Neutrophil (primary cell): ENCODE data around the gene PRDM16.

DNA sequence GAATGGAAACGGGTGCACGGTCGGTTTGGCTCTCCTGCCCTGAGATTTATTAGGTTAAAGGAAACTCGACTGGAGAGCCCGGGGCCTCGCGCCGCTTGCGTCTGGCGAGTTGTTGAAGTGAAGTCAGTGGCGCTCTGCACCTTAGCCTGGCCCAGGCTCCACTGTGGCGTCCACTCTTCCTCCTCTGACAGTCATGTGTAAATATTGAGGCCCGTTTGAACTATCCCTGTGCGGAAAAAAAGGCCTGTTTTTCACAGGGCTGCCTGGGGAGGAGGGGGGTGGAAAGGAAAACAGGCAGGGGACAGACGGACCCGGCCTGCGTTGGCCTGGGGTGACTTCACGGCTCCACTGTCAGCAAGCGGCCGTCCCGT is 60.0 kb downstream of the FAAP20 start:
- PRO-cap = no peak

DNA sequence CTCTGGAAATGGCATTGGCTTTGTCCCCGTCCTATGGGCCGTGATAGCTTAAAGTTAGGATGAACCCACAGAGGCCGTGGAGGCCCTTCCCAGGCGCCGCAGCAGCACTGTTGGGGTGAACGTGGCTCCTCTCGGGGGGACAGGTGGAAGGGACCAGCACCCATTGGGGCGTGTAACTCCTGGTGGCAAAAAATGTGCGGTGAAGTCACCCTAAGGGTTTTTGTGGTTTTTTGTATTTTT is 27.3 kb downstream of the FAAP20 start:
- PRO-cap = no peak

DNA sequence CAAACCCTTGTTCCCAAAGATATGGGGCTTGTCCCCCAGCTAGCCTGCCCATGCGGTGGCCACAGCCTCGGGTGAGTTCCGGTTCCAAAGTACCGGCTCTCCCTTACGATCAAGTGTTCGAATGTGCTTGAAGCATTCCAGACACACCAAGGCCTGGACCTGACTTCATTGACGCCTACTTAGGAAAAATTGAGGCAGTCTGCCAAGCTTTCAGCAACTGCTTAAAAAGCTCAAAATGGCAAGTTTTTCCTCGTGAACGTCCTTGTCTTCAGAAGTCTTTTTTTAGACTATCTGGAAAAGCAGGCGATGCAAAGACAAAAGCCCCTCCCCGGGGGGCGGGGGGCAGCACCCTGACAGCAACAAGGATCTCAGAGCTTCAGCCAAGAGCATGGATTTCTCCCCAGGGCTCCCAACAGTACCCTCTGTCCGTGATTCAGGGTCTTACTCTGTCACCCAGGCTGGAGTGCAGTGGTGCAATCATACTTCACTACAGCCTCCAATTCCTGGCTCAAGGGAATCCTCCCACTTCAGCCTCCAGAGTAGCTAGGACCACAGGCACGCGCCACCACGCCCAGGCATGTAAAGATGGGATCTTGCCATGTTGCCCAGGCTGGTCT is 2.3 kb downstream of the FAAP20 start:
- PRO-cap = no peak

DNA sequence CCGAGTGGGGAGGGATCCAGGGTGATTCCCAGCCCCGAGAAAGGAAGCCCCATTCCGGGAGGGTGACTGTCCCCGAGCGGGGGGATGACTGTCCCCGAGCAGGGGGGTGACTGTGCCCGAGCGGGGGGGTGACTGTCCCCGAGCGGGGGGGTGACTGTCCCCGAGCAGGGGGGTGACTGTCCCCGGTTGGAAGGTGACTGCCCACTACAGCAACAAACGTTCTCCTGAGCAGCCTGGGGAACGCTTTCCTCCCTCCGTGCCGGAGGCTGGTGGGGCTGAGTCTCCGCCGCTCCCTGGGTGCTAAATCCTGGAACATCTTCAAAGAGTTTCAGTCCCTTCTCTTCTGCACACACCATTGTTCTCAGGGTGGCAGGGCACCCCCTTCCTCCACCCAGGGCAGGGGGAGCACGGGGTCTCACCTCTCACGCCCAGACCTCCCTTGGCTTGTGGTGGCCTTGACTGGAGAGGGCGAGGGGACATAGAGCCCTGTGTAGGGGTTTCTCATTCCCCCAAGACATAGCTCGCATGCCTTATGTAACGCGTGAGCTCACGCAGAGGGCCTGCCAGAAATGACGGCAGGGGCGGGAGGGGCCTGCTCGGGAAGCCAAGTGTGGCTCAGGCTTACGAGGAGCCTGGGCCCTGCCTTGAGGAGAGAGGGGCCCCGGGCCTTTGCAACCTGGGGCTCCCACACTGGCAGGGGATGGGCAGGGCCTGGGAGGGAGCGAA is 14.3 kb upstream of the SKI start:
- PRO-cap = no peak

DNA sequence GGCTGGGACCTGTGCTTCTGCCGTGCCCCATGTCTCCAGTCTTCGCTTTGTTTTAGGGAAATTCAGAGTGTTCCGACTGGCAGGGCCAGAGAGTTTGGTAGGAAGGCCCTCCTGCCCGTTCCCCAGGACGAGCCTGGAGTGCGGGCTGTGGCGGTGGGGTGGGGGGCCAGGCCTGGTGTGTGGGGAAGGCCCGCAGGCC is 1.6 kb downstream of the SKI start:
- PRO-cap = no peak

- PRO-cap = no peak
These were observed 5.4 kb downstream of the SKI start for GRCh38 chr1:2233375-2234028.

DNA sequence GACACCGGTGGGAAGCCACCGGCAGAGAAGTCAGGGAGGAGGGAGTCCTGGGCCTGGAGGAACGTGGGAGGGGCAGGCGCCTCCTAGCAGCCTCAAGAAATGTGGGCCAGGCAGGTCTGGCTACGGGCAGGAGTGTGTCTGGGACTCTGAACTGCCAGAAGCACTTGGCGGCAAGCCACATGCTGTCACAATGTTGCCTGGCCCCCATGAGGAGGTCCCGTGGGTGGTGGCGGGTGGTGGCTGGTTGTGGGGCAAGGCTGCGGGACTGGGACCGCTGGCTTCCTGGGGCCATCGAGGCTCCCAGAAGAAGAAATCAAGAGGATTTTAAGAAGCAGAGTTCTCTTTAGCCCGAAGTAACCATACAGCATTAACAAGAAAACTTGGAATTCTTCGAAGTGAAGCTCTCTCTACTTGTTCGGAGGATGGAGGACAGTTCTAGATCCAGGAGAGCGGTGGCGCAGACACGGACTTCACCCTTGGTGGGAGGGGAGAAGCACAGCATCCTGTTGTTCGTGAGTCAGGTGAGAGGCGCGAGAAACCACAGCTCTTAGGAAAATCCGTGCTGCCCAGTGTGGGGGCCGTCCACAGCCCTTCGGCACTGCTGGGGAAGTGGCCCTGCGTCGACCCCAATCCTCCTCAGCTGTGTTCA is 12.3 kb downstream of the SKI start:
- PRO-cap = no peak

- PRO-cap = no peak
These were observed 15.2 kb downstream of the SKI start for GRCh38 chr1:2242942-2243998.

GRCh38 chr1:2252272-2253296 is 24.5 kb downstream of the SKI start:
- PRO-cap = no peak

DNA sequence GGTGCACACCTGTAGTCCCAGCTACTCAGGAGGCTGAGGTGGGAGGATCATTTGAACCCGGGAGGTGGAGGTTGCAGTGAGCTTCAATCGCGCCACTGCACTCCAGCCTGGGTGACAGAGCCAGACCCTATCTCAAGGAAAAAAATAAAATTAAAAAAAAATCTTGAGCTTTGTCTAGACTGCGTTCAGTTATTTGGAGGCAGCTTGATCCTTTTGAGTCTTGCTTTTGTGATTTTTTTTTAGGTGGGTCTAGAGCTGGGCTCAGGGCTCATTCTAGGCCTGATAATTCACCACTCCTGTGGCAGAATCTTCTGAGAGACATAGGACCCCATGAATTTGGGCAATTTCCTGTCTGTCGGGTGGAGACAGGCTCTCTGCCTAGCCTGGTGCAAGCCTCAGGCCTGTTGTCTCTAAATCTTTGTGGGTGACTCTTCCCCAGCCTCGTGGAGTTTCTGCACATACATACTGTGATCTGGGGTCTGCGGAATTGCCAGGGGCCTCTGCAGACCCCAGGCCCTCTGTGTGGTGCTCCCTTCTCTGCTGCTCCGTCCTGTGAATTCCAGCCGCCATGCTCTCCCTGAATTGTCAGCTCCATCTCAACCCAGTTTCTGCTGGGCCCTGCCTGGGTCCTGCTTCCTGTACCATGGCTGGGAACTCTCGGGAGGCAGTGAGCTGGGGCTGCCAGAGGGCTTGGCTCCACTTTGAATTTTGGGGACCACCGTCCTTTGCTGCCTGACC is 37.9 kb downstream of the SKI start:
- PRO-cap = no peak

GRCh38 chr1:2267259-2267823 is 39.2 kb downstream of the SKI start:
- PRO-cap = no peak

DNA sequence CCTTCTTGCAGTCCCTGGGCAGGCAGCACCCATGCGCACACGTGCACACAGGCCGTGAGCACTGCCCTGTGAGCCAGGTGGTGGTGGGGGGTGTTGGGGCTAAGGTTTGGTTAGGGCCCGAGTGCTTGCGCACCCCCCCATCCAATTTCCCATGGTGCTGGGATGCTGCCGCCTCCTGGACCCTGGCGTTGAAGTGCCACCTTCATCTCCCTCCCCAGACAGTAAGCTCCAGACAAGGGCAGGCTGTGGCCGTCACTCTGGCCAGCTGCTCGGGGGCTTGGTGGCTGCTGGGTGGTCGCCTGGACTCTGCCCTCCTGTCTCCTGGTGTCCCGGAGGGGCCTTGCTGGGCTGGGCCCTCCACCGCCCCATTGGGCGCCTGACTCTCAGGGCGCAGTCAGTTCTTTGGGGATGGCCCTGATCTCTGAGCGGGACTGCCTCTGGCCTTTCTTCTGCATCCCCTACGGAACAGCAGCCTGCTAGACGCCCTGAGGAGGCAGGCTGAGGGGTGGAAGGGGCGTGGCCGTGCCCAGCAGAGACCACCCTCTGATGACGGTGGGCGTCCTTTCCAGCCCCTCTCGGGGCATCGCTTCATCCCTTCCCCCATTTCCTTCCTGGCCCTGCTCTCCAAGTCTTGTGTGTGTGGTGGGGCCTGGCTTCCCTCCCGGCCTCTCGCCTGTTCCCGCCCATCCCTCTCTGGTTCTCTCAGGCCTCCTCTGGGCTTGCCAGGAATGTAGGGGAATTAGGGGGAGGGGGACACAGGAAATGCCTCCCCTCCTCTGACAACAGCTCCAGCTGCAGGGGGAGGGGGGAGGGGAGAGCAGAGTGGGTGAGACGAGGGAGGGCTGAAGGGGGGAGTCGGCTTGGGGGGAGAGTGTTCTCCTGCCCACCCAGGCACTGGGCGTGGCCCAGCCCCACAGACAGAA is 50.9 kb downstream of the SKI start:
- PRO-cap = no peak

DNA sequence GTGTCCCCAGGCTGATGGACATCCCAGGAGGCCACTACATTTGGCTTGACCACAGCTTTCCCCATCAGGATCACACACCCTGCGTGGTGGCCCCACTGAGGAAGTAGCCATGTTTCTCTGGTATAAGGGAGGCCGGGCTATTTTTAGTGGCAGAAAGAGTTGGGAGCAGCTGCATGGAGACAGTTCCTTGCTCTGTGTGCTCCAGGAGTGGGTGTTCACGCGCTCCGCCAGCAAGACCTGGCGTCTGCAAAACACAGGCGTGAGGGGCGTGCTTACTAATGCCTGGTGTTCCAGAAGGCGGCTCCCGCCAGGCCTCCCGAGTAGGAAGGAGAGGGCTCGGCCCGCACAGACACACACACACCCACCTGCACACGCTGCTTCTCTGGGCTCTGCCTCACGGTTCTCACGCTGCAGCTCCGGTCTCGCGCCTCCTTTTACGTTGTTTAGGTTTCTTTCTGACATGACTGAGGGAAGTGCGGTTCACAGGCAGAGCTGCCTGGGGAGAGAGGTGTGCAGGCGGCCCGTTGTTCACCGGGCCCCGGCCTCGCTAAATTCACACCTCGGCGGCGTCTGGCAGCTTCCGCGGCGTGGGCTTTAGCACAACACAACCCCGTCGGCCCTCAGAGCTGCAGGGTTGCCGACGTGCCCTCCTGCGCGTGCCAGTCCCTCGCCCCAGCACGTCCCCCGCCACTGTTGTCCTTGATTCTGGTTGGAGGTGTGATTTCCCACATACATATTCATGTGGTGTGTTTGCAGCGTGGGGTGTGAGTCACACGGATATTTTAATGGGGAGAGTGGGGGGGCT is 76.9 kb downstream of the SKI start:
- PRO-cap = no peak

GRCh38 chr1:2308029-2308775 is 80.1 kb downstream of the SKI start:
- PRO-cap = no peak

DNA sequence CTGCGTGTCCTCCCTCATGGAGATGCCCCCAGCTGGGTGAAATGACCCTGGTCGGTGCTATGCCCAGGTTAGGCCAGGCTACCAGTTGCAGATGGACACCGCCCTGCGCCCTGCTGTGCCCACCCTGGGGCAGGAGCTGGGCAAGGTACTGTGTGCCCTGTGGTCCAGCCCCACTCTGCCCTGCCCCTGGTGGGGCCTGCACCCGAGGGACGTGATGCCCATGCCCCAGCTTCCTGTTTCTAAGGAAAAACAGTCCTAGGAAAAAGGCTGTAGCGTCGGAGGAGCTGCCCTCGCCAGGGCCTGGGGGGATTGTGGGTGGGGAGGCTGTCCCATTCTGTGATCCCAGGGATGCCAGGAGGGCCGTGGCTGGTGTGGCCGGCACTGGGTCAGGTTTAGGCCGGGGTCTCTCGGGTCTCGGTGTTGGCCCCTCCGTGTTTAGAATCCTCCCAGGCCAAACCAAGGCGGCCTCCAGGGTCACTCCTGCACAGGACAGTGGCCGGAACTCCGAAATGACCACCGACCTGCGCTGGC is 77.5 kb downstream of the MORN1 start:
- PRO-cap = no peak

GRCh38 chr1:2413718-2414124 is 1.4 kb upstream of the PEX10 start:
- PRO-cap = no peak

GRCh38 chr1:2553819-2554512 is 2.2 kb upstream of the TNFRSF14 start:
- PRO-cap = no peak

DNA sequence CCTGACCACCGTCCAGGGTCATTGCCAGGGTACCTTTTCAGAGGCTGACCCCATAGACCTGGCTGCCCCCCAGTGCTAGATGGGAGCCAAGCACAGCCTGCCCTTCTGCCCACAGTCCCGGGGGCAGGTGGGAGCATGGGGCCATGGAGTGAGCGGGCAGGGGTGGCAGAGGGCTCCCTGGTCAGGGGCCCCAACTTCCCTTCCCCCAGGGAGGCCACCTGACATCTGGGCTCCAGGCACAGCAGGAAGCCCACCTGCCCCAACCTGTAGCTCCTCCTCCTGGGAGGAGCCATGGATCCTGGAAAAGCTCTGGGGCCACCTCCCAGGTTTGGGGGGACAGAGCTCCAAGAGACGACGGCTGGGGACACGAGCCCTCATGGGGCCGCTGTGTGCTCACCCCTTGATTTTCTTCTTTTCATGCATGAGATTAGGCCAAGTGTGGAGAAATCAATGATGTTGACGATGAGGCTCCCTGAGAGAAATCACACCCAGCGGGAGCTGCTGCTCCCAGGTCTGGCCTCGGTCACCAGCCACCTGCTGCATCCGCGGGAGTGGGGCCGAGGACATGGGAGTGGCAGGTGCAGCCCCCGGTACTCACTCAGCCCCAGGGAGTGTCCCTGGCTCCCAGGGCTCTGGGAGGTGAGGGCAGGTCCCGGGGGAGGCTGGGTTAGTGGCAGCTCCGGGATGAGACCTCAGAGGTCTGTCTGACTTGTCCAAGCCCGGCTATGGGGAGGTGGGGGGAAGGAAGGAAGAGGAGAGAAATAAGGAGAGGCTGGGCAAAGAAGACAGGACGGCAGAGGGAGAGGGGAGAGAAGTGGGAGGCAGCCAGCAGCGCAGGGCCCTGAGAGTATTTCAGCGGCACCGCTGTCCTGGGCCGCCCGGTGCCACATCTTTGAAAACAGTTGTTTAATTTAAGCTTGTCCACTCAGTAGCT is 8.7 kb downstream of the TNFRSF14 start:
- PRO-cap = no peak

GRCh38 chr1:3068219-3069320 is at the start of gene PRDM16:
PRDM16 (plus strand) TSS chr1:3069203.
- PRO-cap = no peak

GRCh38 chr1:3219146-3219939 is 150.3 kb downstream of the PRDM16 start:
- PRO-cap = no peak